ENCODE measurements around a stretch of chr12.

DNA sequence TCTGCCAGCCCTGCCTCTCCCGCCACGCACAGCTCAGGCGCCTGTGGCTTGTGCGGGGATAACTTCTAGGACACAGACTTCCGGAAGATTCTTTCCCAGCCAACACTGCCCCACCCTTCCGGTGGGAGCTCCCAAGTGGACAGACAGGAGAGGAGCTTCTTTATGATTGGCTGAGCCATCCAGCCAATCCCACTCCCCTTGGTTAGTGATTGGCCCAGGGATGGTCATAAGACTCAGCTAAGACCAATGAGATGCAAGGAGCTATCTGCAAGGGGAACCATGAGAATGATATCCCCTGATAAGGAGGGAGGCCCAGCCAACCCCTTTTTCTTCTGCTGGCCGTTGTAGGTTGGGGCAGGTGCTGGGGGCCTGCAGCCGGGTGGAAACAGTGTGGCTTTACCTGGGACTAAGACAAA is 118.6 kb upstream of the SFSWAP start:
- RAMPAGE, long total RNA, result no peak
- RRBS, result 83% methylated on average over 4 of the region's 8 CpGs

- RAMPAGE, long total RNA, result no peak
- RRBS, result no CpG with 5 or more reads among the region's 14 CpGs
Observed at GRCh38 chr12:131756361-131756699, 45.4 kb downstream of the SFSWAP start.

- RAMPAGE, long total RNA, result no peak
- RRBS, result 94% methylated on average over 10 of the region's 66 CpGs
Observed at GRCh38 chr12:131909285-131910079, 15.1 kb downstream of the ULK1 start.

DNA sequence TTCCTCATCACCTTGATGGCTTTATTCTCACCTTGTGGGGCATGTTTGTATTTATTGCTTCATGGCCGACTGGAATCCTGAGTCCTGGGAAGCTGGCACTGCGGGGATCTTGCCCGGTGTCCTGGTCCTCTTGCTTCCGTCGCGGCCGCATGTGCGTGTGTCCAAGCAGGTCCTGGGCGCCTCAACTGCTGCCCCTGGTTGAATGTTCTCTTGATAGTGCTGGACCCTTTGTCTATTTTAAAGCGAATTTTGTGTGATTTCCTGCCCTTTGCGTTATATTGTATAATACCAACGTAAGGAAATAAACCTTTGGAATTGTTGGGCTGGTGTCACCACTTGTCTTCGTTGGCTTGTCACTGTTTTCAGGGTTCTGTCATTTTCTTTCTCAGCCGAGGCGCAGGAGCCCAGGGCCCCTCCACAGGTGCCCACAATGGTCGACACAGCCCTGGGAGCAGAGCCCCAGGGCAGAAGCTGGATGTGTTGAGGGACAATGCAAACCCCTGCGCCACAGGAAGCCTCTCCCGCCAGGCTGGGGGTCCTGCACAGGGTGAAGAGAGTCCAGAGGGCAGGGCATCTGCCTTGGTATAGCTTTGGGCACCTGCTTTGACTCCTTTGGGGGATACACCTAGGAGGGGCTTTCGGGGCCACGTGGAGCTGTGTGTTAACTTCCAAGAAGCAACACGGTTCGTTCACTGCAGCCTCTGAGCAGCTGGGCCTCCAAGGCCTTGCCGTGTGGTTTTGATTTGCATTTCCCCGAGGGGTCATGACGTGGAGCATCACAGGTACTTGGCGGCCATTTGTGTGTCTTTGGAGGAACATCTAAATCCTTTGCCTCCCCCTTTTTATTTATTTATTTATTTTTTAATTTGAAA is 6.0 kb upstream of the PUS1 start:
- RAMPAGE, long total RNA, result no peak
- RRBS, result no CpG with 5 or more reads among the region's 26 CpGs

DNA sequence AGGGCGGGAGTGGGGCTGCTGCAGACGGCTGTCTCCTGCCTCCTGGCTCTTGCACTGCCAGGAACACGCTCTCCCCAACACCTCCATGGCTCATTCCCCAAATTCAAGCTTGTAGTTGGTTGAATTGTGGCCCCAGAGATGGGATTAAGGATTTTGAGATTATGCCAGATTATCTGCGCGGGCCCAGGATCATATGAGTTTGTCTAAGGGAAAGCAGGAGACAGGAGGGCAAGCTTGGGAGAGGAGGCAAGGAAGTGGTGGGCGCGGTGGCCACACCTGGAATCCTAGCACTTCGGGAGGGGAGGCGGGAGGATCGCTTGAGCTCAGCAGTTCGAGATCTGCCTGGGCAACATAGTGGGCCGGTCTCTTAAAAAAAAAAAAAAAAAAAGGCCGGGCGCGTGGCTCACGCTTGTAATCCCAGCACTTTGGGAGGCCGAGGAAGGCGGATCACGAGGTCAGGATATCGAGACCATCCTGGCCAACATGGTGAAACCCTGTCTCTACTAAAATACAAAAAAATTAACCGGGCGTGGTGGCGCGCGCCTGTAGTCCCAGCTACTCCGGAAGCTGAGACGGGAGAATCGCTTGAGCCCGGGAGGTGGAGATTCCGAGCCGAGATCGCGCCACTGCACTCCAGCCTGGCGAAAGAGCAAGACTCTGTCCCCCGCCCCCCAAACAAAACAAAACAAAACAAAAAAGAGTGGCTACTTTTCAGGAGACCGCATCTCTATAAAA is 921 bp upstream of the PUS1 start:
- RAMPAGE, long total RNA, result no peak
- RRBS, result no CpG with 5 or more reads among the region's 36 CpGs

GRCh38 chr12:131941371-131941929 is 8.3 kb upstream of the EP400 start:
- RAMPAGE, long total RNA, result no peak
- RRBS, result 100% methylated on average over 3 of the region's 33 CpGs

- RAMPAGE, long total RNA, result no peak
- RRBS, result no CpG with 5 or more reads among the region's 24 CpGs
Observed at GRCh38 chr12:132027820-132028588, 78.3 kb downstream of the EP400 start.

DNA sequence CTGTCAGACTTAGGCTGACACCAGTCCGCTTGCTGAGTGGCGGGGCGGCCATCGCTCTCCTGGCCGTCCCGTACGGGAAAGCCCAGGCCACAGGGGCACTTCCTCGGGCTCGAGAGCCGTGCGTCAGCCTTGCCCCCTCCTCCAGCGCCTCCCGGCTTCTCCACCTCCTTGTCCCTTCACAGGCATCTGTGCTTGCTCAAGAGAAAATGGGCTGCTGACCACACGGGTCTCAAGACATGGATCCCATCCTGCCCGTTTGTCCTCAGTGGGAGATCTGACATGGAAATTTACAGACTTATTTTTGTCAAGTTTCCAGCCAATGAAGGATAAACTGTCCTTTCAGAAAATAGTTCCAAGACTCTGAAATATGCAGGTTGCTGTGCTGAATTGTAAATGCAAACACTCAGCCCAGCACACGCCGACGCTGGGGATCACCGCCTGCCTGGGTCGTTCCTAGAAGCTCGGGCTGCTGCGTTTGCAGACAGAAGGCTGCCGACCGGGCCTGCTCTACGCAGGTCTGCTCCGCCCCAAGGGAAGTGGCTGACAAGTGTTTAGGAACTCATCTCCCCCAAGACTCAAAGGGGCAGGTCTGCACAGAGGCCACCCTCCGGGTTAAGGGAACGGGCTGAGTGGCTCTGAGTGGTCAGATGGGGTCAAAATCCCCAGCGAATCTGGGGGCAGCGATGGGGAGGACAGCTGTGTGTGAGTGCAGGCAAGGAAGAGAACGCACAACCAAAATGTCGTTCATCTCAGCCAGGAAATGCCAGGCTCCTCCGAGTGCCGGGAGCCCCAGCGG is 6.3 kb downstream of the GALNT9 start:
- RAMPAGE, long total RNA, result no peak
- RRBS, result no CpG with 5 or more reads among the region's 35 CpGs

DNA sequence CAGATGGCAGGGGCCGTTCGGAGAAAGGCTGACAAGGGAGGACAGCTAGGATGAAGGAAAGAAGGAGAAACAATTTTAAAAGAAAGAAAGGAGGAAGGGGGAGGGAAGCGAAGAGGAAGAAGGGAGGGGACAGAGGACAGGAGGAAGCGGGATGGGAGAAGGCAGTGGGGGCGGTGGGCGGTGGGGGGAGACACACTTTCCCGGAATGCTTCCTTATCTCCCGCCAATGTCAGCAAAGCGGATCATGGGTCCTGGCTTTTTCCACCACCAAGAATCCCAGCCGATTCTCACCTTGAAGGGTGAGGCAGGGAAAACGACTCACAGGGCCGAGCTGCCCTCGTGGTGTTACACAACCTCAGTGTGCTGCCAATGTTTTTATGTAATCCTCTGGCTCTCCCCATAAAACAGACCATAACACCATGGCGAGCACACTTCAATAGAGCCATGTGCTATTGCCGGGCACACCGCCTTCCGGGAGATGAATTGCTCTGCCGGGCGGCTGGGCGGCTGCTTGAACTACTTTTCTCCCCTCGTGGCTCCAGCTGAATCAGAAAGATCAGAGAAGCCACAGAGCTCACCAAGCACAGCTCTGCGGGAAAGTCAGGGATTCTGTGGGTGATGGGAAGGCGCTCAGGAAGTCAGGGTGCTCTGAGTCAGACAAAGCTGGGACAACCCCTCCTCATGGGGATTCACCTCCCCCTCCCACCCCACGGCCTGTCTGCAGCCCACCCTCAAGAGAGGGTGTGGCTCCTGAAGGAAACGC is 2.1 kb downstream of the GALNT9 start:
- RAMPAGE, long total RNA, result no peak
- RRBS, result no CpG with 5 or more reads among the region's 25 CpGs

DNA sequence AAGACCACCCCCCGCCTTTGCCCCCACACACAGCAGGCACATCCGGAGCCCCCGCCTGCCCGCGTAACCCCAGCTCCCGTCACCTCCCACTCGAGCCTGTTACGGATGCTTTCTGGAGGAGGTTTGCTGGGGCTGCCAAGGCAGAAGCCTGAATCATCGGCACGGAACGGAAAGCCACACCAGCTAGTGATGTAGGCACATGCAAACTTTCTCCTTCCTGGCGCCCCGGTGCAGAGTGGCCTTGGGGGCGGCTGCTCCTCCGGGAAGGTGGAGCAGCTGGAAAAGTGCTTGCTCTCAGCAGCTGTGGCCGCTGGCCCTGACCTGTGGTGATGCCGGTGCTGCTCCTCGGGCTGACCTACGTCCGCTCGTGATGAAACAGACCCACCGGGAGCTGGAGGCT is 1.5 kb downstream of the GALNT9 start:
- RAMPAGE, long total RNA, result no peak
- RRBS, result 3% methylated on average over 8 of the region's 22 CpGs

- RAMPAGE, long total RNA, result no peak
- RRBS, result no CpG with 5 or more reads among the region's 8 CpGs
Observed at GRCh38 chr12:132437173-132437475, 52.8 kb upstream of the FBRSL1 start.

GRCh38 chr12:132467993-132468296 is 22.0 kb upstream of the FBRSL1 start:
- RAMPAGE, long total RNA, result no peak
- RRBS, result no CpG with 5 or more reads among the region's 5 CpGs

DNA sequence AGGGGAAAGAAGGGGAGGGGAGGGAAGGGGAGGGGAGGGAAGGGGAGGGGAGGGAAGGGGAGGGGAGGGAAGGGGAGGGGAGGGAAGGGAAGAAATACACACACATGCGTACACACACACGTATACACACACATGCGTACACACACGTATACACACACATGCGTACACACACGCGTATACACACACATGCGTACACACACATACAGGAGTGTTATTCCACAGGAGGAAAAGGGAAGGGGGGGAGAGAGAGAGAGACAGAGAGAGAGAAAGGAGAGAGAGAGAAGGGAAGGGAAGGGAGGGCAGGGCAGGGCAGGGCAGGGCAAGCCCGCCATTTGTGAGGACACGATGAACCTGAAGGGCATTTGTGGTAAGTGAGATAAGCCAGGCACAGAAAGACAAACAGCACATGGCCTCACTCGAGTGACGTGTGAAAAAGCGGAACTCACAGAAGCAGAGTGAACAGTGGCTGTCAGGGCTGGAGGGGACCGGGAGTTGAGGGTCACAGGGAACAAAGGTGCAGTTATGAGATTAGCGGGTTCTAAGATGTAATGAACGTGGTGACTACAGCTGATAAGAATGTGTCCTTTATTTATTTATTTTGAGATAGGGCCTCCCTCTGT is 19.0 kb upstream of the FBRSL1 start:
- RAMPAGE, long total RNA, result no peak
- RRBS, result no CpG with 5 or more reads among the region's 16 CpGs

DNA sequence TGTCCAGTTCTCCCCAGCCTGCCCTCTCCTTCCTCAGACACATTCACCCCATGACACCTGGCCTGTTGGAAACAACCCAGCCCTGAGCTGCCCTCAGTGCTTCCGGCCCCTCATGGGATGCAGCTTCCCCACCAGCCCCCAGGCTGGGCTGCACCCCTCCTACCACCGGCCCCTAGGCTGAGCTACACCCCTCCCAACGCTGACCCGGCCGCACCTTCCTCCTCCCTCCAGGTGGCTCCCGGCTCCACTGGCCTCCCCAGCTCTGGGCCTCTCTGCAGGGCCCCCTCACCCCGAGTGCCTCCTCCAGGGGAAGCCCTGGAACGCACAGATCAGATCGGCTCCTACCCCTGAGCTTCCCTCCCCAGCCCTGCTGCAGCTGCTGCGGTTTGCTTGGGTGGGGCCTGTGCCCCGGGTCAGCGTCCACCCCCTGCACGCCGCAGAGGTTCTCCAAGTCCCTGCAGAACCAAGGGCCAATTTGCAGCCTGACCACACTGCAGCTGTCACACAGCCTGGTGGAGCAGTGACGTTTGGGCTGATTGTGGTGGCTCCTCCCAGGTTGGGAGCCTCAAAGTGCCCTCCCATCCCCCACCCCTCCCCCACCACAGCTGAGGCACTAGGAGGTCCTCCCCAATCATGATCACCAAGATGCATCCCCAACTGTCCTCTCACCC is 13.0 kb upstream of the FBRSL1 start:
- RAMPAGE, long total RNA, result no peak
- RRBS, result 83% methylated on average over 2 of the region's 15 CpGs

GRCh38 chr12:132493718-132494319 is 3.9 kb downstream of the FBRSL1 start:
- RAMPAGE, long total RNA, result no peak
- RRBS, result no CpG with 5 or more reads among the region's 13 CpGs

DNA sequence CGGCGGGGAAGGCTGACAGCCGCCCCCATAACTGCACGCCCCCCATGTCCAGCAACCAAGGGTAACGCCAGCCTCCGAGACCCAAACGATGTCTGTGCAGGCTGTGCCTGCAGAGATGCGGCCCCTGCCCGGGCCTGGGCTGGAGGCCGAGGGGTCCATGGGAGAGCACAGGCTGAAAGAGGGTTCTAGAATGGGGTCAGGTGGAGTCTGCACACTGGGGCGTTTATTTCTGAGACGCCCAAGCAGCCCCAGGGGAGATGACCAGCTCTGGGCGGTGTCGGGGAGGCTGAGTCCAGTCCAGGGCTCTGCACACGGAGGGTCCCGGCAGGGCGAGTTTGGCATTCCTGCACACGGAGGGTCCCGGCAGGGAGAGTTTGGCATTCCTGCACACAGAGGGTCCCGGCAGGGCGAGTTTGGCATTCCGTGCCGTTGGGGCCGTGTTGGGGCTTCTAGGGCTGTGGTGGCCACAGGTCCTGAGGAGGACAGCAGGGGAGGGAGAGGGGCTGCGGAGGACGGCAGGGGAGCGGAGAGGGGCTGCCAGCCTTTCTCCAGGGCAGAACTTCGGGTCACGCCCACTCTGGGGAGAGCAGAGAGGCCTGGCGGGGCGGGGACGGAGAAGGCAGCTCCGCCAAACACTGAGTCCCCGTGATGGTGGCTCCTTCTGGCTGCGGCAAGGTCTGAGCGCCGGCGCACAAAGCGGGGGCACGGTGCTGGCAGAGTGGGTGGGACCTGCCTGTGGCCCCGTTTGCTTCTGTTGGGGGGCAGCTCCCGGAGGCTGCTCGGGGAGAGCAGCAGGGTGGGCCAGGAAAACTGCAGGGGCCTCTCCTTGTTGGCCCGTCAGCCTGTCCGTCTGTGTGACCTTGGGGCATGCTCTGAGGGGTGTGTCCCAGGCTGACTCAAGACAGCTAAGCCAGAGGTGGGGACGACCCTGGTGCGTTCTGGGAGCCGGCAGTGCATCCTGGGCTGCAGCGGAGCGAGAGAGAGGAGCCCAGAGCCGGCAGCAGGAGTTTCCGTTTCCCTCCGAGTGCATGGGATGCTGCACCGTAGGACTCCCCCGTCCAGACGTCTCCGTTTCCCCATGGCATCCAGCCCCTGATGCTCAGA is 60.1 kb downstream of the FBRSL1 start:
- RAMPAGE, long total RNA, result no peak
- RRBS, result 50% methylated on average over 10 of the region's 57 CpGs

- RAMPAGE, long total RNA, result no peak
- RRBS, result 93% methylated on average over 3 of the region's 33 CpGs
Observed at GRCh38 chr12:132570939-132571400, 39.4 kb downstream of the LRCOL1 start.

- RAMPAGE, long total RNA, result no peak
- RRBS, result no CpG with 5 or more reads among the region's 23 CpGs
Observed at GRCh38 chr12:132700887-132701652, 9.6 kb upstream of the PGAM5 start.

DNA sequence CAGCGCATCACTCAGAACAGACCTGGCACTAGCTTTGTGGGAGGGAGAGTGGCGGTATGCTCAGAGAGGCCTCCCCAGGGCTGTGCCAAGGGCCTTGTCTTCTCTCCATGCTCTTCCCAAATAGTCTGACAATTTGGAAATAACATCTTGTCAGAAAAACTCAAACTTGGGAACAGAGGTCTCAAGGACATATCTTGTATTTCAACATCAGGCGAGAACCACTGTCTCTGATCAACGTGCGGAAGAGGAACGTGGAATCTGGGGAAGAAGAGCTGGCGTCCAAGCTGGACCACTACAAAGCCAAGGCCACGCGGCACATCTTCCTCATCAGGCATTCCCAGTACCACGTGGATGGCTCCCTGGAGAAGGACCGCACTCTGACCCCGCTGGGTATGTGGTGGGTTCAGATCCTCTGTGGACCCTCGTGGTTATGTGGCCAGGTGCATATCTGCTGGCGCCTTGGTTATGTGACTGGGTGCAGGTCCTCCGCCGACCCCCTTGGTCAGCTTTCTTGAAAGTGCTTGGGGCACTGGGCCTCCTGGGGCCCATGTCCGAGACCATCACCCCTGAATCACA is 4.1 kb downstream of the PGAM5 start:
- RAMPAGE, long total RNA, result no peak
- RRBS, result no CpG with 5 or more reads among the region's 17 CpGs

DNA sequence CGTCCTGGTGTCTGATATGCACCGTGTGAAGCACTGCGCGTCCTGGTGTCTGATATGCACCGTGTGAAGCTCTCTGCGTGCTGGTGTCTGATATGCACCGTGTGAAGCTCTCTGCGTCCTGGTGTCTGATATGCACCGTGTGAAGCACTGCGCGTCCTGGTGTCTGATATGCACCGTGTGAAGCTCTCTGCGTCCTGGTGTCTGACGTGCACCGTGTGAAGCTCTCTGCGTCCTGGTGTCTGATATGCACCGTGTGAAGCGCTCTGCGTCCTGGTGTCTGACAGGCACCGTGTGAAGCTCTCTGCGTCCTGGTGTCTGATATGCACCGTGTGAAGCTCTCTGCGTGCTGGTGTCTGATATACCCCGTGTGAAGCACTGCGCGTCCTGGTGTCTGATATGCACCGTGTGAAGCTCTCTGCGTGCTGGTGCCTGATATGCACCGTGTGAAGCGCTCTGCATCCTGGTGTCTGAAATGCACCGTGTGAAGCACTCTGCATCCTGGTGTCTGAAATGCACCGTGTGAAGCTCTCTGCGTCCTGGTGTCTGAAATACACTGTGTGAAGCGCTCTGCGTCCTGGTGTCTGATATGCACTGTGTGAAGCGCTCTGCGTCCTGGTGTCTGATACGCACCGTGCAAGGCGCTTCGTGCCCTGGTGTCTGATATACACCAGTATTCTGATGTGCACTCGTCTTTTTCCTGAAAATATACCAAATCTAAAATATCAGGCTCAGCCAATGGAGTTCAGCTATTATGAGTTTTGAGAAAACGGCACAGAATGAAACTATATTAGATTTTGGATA is 22.7 kb downstream of the PGAM5 start:
- RAMPAGE, long total RNA, result no peak
- RRBS, result no CpG with 5 or more reads among the region's 43 CpGs

Measured in kidney epithelial cell (primary cell).